H7 (cell line): ENCODE measurements around the gene FGD5.

- RAMPAGE, long total RNA = no peak
These were observed 24.7 kb upstream of the SLC6A6 start for GRCh38 chr3:14377653-14378156.

DNA sequence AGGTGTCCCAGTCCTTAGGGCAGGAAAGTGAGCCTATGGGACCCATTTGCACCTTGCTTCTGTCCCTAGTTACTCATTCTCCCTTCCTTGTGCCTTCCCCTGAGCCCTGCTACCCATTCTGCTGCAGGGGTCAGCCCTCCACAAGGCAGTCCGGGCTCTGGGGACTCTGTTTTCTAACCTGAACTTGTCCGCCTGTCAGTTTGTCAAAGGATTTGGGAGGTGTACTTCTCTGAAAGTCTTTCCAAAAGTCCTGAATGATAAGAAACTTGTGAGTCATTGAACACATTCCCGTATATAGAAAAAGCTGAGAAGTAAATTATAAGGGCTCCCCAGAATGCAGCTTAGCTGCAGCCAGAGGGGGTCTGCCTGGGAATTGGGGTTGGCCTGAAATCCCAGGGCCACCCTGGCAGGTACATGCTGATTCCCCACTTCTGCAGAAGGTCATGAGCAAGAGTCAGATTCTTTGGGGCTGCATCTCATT is 2.8 kb downstream of the SLC6A6 start:
- RAMPAGE, long total RNA = no peak

DNA sequence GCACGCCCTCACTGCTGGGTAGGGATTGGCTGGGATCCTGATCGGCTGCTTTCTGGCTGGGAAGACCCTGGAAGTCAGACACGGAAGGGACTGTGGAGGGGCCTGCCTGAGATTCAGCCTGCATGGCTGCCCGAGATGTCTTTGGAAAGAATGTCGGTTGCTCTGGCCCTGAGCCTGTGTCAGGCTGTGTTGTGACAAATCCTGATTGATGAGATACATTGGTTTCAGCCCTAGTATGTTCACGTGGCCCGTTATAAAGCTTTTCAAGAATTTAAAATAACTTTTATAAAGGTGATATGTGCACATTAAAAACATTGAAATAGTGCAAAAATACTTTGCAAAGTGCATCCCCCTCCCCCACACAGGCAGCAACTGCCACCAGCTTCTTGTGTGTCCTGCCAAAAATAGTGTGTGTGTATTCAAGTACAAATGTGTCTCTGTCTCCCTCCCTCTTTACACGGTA is 52.0 kb downstream of the SLC6A6 start:
- RAMPAGE, long total RNA = no peak

DNA sequence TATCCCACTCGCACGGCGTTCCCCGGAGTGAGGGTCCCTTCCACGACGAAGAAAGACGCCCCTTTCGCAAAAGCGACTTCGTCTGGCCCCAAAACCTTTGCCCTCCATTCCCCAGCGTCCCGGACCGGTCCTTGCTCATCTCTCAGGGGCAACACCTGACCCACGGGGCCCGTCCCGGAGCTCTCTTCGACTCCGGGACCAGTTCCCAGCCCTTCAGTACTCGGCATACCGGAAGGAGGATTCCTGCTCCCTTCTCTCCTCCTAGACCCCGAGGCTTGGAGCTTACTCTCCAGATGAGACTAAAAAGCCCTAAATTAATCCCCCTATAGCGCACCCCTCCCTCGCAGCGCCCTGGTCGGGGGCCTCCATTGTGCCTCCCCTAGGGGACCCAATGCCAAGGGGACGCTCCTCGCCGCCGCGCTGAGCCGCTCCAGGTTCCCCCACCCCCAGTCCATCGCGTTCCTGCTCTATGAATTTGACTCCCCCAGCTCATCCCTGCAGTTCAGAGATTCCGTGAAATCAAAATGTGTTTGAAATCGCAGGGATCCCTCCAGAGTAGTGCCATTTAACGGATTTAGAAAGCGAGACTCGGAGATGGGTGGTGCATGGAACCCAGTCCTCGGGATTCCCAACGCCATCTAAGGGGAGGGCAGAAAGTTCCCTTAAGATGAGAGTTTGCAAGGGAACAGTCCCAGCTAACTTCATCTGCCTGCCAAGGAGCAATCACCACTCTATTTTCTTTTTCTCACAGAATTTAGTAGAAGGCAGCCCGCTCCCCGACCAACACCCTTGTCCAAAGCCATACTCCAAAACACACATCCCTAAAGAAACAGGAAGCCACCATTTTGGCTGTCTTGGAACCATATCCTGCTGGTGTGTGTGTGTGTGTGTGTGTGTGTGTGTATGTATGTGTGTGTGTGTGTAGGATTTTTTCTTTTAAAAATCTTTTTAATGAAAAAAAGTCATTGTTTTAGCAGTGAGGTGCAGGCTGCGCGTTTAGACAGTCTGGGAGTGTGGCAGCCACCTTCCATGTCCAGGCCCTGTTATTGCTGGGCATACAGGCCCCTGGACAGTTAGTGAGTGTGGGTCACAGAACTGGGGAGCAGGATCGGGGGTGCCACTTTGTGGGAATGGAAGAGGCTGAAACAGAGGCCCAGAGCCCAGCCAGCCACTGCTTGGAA is 7.2 kb upstream of the FGD5 start:
- RAMPAGE, long total RNA = no peak

DNA sequence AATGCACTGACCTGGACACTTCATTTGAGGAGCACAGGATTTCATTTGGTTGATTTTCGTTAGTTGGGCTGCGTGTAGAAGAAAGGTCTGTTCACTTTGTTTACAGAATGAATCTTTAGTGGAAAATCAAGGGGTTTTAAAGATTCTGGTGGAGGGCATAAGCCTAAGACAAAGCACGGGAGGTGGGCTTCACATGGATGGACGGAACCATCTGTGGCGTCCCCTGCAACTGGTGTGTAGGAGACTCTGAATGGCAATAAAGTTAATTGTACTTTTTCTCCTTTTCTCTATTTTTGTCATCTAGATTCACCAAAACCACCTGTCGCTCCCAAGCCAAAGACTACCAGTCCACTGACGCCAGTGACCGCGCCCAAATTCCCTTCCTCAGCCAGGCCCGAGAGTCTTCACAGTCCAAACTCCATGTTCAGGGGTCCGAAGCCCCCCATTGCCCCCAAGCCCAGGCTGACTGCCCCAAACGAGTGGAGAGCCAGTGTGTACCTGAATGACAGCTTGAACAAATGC is at the start of gene FGD5:
Gene FGD5 (plus strand): TSS at position 311 of the 522 bp plus-strand sequence.
- RAMPAGE, long total RNA = no peak

DNA sequence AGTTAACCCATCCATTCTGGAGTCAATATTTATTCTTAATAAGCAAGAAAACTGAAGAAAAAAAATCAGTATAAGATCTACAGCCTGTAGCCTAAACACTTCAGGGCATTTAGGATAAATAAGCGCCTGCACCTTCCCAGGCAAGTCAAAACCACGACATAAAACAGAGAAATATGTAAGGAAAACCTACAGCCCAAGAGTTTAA is 878 bp upstream of the NR2C2 start:
- RAMPAGE, long total RNA = no peak

DNA sequence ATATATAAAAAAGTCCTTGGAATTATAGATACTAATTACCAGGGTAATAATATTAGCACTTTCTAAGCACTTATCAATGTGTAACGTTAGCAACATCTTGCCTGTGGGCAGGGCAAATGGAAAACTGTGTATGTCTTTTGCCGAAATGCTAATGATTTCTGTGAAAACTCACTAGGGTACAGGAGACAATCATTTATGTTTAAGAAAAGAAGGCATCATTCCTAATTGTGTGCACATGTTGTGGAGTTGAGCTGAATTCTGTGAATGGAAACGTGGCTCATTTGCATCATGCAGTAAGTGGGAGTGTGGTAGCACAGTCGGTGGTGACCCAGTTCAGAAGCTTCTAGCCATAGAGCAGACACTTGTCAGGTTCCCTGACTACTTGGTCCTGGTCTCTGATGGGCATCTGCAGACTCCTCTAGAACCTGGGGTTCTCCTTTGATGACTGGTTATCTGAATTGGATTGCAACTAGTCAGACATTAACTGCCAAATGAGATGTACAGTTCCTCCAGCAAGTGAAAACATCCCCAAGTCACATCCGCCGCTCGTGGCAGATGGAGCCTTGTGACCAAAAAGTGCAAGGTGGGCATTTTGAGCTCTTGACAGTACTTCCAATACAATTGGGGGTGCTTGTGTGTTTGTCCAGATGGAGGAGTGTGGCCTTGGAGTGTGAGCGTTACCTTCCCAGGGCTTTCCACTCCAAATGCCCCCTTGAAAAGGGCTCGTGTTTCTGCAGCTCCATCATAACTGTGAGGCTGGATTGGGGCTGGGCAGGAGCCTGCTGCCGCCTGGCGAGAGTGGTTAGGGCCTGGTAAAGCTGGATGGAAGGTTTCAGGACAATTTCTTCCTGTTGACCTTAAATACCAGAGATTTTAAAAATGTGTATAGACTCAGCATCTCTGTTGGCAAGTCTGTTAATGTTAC is 21.5 kb downstream of the MRPS25 start:
- RAMPAGE, long total RNA = no peak

- RAMPAGE, long total RNA = no peak
These were observed 20.7 kb downstream of the MRPS25 start for GRCh38 chr3:15044293-15044969.

- RAMPAGE, long total RNA = no peak
These were observed 44.8 kb downstream of the SH3BP5 start for GRCh38 chr3:15287271-15288401.

DNA sequence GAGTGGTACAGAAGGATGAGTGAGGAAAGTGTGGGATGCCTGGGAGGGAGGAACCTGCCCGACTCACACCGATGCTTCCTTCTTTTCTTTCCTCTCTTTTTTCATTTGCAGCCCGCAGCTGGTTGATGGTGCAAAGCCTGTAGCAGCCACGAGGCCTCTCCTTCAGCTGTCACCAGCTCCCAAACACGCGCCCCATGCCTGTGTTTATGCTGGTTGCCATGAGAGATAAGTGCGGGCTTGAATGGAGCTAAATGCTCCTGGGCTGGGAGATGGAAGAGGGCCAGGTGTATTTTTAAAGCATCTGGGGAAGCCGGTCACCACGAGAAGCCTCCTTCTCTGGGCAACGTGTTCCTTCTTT is 9.4 kb downstream of the COLQ start:
- RAMPAGE, long total RNA = no peak

- RAMPAGE, long total RNA = no peak
These were observed 35.9 kb downstream of the BTD start for GRCh38 chr3:15637242-15638069.

DNA sequence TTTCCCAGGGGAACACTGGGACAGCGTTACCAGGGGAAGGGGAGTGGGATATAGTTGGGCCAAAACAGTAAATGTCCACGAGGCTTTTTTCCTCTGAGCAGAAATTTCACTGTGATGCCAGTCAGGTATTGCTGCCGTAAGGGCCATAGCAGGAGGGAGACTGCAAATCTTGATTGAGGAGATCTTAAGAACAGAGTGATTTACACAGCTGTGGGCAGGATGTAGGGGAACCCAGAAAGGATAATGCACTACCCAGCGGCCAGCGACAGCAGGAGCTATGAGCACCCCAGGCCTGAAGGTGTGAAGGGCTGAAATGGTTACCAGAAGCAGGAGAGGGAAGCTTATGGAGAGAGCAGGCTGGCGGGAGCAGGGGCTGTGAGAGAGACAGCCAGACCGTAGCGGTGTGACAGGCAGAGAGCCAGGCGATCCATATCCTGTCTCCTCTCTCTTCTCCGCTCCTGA is 49.7 kb downstream of the BTD start:
- RAMPAGE, long total RNA = no peak

DNA sequence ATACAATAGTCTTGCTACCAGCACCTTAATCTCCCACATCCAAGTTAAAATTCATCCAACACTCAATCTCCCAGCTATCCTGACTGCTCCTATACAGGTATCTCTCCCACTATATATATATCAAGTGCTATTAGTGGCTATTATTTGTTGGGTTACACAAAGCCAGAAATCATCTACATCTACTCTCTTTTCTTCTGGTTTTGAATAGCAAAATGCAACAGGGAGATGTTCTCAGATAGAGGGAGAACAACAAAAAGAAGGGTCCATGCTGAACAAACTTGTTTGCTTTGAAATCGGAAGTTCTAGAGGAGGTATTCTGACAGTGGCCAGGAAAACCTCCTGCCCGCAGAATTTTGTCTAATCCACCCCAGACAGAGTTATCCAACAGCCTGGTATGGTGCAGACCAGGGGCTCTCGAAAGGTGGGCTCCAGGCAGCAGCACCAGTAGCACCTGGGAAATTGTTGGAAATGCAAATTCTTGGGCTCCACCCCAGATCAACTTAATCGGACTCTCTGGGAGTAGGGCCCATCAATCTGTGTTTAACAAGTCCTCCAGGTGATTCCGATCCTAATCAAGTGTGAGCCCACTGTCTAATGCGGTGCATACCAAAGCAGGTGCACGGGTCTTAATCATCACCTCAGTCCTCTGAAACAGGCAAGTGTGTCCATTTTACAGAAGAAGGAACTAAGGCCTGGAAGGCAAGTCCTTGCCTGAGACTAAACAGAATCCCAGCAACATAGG is 51.3 kb downstream of the BTD start:
- RAMPAGE, long total RNA = no peak

GRCh38 chr3:15685953-15686724 is 84.6 kb downstream of the BTD start:
- RAMPAGE, long total RNA = no peak

DNA sequence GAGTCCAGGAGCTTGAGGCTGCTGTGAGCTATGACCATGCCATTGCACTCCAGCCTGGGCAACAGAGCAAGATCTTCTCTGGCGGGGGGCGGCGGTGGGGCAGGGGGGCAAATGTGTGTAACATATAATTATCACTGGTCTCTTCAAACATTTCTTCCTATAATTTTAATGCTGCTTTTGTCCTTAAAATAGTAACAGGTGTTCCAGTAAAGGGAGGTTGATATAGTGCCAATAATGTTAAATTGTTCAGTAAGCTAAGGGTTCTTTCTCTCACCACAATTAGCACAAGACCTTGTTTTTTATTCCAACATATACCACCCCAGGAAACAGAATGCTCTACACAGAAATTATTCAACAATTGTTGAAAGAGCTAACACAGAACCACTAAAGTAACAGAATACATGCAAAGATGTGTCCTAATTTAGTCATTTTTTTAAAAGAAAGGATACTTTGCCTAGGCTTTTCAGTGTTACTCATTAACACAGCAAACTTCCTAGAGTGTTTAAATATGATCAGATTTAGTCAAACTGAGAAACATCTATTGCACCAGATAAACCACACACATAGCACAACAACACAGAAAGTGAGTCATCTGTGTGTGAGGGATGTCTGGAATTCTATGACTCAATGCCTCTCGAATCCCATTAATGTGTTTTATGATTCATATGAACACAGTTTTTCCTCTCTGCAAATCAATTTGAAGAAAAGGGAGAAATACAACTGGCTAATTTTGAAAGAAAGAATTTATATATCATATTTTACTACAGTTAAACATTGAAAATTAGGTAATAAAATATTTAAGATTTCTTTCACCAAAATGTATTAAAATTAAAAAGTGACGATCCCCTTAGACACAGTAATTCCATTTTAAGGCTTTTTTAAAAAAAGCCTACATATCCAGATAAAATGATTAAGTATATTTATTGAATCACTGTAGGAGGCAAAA is 28.9 kb downstream of the ANKRD28 start:
- RAMPAGE, long total RNA = no peak

DNA sequence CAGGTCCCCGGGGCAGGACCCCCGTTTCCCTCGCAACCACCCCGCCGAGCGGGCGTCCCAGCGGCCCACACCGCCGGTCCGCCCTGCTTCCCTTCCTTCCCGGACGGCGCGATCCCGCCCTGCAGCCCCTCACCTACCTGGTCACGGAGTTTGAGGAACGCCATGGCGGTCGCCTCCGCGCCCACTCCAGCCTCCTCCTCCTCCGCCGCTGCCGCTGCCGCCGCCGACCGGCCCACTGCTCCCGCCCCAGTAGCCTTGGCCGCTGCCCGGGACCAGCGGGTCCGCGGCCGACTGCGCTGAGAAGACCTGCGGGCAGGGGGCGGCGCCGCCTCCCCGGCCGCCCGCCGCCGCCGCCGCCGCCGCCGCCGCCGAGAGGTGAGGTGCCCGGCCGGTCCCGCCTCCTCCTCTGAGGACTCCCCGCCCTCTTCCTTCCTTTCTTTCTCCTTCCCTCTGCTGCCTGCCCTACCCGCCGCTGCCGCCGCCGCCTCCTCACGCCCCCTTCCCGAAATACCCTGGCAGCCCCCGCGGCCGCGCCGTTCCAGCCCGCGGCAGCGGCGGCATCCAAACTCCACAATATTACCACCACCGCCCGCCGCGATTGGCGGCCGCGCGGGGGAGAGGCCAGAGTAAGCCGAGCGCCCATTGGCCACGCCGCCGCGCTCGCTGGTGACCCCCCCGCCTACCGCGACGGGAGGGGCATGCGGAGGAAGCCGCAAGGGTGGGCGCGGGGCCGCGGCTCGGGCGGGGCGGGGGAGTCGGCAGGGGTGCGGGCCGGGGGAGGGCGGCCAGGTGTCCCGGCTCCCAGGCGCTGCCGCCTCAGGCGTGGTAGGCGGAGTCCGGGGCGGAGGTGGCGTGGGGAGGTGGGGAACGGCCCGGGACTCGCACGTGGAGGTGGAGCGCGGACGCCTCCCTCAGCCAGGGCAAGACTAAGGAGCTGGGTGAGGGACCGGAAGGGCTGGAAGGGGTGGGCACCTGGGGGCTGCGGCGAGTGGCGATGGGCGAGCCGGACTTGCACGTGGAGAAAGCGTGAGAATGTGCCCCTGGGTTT is 61.8 kb upstream of the ANKRD28 start:
- RAMPAGE, long total RNA = start-site peak on the minus strand centred at position 583 of the sequence, 41 bp wide, 10 reads

DNA sequence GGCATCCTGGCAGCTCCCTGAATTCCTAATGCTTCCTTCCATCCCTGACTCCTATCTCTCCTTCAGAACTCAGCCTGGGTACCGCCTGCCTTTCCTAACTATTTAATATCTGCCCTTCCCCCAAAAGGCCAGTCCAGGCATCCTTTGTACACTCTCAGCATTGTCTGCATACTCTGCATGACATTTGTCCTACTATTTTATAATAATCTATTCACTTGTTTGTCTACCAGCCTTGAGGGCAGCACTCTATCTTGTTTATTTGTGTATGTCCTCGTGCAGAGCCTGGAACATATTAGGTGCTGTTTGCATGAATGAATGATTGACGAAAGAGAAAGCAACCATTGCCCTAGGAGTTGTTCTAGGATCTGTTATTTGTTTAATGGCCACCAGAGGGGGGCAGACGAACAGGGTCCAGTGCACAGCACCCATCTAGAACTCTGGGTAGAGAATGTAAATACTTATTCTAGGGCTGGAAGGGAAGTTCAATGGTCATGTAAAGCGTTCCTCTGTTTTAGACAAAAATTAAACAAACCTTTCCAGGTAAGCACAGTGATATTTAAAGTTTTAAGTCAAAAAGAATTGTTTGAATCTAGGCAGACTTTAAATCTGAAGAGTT is 125.9 kb upstream of the GALNT15 start:
- RAMPAGE, long total RNA = no peak

DNA sequence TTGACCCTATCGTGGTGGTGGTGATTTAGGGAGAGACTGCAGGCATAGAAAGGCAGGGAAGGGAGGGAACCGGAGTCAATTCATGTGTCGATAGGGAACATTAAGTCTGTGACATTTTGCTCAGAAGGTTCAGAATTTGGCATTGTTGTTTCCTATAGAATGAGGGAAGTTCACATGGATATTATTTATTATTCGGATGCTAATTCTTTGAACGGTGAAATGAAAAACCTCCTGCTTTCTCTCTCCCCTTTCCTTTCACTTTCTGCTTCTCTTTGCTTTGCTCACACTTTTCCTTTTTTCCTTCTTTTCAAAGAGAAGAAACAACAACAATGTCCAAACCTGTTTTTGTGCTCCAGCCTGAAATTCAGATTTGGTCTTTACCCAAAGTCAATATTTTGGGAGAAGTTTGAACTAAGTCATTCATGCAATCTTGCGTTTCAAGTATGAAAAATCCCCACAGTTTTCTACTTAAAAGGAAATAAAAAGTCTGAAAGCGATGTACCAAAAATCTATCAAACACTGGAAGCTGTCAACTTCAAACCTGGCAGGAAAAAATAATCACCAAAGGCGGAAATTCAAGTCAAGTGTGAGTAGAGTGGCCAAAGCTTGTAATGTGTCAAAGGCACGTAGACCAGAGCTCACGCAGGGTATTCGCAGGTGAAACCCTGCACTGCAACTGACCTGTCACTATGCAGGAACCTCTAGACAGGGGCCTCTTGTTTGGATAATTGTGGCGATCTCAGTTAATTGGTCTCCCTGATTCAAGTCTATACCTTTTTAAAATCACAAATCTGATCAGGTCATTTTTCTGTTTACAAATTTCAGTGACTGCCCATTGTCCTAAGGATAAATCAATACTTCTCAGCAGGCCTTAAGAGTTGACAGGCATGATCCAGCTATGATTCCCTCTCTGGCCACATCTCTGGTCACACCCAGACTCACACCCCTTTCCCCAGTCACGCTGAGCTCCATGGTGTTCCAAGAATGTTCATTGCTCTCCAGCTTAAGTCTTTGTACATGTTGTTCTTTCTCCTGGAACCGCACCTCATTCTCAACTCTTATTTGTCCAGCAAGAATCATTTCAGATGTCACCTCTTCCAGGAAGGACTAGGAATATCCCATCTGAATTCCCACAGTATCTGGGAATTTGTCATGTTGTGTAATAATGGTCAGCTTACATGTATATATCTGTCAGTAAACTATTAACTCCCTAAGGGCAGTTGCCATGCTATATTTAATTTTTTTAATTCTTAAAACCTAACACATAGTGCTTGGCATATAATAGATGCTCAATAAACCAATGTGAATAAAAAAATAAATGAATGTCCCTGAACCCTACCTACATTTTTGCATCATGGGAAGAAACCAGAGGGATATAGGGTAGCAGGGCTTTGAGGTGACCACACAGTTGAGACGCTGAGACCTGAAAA is 118.6 kb upstream of the GALNT15 start:
- RAMPAGE, long total RNA = no peak

- RAMPAGE, long total RNA = no peak
These were observed 114.7 kb upstream of the GALNT15 start for GRCh38 chr3:16059737-16060210.

GRCh38 chr3:16136978-16137327 is 37.5 kb upstream of the GALNT15 start:
- RAMPAGE, long total RNA = no peak